Mesenchymal stem cell of adipose (primary cell): ENCODE measurements around the gene TMEM212.

DNA sequence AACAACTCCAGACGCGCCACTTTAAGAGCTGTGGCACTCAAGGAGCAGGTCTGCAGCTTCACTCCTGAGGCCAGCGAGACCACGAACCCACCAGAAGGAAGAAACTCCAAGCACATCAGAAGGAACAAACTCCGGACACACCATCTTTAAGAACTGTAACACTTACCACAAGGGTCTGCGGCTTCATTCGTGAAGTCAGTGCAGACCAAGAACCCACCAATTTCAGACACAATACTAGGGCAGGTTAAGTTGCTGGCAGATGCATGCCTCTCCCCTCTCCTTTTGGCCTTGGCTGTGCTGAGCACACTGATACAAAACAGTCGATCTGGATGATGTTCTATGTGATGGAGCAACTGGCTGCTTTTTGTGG lies 63.3 kb downstream of the PLD1 start:
- CAGE, long polyA plus RNA, result no peak

- CAGE, long polyA plus RNA, result no peak
Observed at GRCh38 chr3:171770694-171771634, 39.3 kb downstream of the PLD1 start.

GRCh38 chr3:171838142-171838986 lies 4.8 kb upstream of the TMEM212 start:
- CAGE, long polyA plus RNA, result no peak

DNA sequence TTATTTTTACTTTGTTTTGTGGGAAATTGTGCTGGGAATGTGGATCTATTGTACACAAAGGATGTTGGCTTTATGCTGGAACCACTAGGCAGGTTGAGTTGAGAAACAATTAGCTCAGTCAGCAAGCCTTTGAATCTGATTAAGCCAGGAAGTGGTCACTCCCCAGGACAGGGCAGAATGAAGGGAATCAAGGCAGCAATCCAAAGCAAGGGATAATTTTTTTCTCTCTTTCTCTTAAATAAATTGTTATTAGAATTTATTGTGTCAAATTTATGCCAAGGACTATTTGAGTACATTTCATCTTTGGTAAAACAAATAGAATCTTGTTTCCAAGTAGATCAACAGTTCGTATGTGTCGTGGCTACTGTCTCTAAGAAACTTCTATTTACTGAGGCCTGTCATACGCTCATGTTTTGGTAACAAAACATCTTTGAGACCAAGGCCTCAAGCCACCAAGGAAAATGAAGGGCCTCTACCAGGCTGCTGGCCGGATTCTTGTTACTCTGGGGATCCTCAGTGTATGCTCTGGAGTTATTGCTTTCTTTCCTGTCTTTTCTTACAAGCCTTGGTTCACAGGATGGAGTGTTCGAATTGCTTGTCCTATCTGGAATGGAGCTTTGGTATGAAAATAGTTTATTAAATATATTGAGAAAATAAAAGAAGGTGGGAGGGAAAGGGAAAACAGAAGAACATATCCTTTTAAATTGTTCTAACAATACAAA lies at the start of gene TMEM212:
TMEM212 (plus strand) TSS at position 427 of the 722 bp plus-strand sequence.
- CAGE, long polyA plus RNA, result no peak

- CAGE, long polyA plus RNA, result no peak
Observed at GRCh38 chr3:172059316-172060017, 20.1 kb downstream of the FNDC3B start.

DNA sequence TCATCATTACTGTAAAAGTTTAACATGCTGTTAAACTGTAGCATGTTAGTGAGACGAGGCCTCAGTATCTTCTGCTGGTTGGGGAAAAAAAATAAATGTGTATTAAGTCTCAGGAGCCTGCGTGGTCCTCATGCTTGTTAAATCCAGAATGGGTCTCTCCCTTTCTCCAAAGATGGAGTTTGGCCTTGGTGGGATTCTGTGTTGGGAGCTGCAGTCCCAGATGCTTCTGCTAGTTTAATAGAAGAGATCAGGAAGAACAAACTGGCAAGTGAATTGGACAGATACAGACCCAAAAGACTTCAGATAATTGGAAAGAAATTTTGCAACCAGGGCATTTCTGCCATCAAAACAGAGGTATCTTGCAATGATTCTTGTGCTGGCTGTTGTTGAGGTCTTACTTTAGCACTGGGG lies 39.8 kb downstream of the FNDC3B start:
- CAGE, long polyA plus RNA, result no peak

DNA sequence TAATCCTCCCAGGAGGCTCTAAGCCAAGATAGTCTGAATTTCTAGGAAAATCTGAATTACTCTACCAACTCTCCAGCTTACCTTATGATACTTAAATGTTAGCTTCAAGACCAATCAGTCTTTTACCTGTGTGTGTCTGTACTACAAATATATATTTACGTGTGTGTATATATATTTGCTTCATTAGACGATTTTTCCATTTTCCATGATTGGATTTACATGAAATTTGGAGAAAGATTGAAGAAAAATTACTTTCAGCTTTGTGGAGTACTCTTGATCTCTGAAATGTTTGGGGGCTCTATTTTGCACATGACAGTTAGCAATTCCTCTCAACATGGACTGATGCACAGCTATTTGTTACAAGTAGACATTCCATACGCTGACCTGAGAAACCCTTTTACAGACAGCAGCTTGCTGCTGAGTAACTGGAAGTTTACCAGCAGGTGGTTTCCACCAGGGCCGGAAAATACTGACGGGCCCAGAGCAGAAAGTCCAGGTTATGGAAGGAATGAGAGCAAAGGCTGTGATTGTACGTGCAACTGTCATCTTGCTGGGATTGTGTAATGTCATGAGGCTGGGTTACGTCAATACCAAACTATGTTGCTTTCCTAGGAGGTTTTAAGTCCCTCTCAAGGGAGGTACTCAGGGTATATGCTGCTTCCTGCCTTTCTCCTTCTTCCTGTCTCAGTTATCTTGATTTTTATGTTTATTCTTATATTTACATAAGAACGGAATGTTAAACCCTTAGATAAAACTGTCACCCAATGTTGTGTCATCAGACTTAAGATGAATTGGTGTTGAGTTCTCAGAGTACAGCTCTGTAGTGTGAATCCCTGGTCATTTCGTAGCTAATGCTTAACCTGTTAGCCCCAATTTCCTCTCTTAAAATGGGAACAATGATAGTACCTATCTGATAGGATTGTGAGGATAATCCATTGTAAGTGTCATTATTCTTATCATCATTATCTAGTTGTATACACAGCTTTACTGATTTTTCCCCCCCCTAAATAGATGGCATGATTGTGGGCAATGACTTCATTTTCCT lies 101.1 kb downstream of the FNDC3B start:
- CAGE, long polyA plus RNA, result no peak

DNA sequence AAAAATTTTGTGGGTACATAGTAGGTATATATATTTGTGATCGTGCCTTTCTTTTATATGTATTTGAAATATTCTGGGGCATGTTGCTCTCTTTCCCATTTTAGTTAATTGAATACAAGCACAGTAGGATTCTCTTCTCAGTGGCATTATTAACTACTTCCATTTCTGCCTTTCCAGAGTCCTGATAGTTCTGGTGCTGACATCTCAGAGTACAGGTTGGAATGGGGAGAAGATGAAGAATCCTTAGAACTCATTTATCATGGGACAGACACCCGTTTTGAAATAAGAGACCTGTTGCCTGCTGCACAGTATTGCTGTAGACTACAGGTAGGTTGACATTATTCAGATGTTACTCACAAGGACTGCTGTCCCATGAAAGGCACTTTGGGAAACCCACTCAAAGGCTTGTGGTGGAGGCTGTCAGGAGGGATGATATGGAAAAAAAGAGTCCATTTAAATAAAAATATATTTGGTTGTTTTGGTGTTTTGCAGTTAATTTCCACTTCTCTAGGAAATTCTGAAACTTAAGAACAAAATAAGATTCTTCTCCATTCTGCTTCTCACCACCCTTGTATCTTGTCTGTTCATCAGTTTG lies 101.1 kb downstream of the GHSR start:
- CAGE, long polyA plus RNA, result no peak

- CAGE, long polyA plus RNA, result no peak
Observed at GRCh38 chr3:172404139-172404634, 44.1 kb downstream of the GHSR start.

DNA sequence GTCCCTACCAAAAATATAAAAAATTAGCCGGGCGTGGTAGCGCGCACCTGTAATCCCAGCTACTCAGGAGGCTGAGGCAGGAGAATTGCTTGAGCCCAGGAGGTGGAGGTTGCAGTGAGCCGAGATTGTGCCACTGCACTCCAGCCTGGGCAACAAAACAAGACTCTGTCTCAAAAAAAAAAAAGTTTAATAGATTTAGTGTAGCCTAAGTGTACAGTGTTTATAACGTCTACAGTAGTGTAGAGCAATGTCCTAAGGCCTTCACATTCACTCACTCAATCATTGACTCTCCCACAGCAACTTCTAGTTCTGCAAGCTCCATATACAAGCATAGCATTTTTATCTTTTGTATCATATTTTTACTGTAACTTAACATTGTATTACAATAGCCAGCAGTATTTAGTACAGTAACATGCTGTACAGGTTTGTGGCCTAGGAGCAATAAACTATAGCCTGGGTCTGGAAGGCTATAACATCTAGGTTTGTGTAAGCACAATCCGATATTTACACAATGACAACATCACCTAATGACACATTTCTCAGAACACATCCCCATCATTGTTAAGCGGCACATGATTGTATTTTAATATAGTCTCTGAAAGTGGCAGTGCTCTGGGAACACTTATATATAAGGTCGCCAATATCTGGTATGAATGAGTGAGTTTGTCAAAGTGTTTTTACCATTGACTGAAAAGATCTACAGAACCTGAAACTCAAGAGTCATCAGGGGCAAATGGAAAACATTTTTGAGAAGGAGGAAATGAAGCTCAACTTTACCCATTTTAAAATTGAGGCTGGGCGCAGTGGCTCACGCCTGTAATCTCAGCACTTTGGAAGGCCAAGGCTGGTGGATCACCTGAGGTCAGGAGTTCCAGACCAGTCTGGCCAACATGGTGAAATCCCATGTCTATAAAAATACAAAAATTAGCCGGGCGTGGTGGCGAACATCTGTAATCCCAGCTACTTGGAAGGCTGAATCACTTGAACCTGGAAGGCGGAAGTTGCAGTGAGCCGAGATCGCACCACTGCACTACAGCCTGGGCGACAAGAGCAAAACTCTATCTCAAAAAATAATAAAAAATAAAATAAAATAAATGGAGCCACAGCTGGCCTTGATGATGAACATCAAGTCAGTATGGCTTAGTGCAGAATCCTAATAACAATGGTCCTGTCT lies 38.7 kb upstream of the TNFSF10 start:
- CAGE, long polyA plus RNA, result no peak

DNA sequence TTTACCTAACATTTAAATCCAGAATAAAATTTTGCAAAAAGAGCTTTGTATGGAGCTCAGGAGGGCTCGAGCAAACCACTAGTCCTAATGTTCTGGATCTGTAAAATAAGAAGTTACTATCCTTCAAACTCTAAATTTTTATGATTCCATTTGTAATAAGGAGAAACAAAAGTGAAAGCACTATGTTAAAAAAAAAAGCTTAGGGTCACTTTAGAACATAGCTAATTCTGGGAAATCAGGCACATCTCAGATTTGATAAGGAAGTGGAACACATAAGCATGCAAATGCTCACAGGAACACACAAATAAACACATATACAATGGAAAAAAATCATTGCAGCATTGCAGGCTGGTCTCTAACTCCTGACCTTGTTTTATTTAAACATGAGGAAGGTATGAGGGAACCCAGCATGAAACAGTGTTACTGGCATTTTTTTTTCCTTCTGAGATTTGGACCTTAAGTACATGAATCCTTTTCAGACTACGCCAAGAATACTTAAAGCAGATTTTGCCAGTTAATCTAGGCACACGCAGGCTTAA lies 63.2 kb upstream of the TNFSF10 start:
- CAGE, long polyA plus RNA, result no peak

DNA sequence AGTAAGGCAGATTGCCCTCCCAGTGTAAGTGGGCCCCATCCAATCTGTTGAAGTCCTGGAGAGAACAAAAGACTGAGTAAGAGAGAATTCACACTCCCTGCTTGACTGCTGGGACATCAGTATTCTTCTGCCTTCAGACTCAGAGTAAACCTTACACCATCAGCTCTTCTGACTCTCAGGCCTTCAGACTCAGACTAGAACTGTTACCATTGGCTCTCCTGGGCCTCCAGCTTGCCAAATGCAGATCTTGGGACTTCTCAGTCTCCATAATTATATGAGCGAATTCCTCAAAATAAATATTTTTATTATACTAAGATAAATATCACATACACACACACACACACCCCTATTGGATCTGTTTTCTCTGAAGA lies 84.6 kb upstream of the TNFSF10 start:
- CAGE, long polyA plus RNA, result no peak

DNA sequence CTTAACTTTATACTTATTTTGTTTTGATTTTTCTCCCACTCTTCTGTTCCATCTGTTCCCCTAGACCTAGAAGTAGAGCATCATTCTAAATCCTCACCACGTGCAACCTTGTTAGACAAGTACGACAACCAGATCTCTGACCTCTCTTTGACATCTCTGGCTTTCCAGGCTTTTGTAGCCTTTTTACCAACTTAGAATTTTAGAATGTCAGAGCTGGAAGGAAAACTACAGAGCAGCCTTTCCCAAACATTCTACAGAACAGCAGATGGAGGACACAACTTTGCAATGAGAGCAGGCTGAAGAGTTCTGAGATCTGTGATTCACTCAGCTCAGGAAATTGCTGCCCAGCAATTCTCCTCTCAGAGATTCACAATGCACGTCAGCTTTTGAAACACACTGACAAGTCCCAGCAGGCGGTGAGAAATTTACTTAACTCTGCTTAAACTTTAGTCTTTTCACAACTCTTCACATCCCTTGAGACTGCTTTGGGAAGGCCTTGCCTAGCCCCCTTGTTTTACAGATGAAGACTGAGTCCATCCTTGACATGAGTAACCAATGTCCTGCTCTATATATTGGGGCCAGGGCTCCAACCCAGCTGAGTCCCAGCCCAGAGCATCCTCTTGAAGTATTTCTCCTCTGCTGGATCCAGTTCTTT lies 25.1 kb downstream of the NCEH1 start:
- CAGE, long polyA plus RNA, result no peak

GRCh38 chr3:173006979-173007475 lies 134.0 kb downstream of the SPATA16 start:
- CAGE, long polyA plus RNA, result no peak

DNA sequence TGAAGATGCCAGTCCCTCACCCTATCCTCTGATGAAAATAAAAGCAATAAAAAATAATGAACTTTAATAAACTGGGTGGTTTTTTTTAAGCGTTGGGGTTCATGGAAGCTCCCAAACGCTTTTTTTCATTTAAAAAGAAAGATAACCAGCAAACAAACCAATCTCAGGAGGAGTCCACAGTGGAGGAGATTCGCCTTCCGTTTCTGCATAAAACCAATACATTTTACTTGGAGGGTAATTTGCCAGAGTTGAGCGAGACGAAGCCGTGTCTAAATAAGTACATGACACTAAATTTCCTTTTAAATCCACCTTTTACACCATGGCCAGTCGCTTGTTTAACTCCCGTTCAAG lies 549 bp upstream of the NLGN1 start:
- CAGE, long polyA plus RNA, result no peak

- CAGE, long polyA plus RNA, result no peak
Observed at GRCh38 chr3:176326618-176327488, 870.4 kb downstream of the TBL1XR1 start.

DNA sequence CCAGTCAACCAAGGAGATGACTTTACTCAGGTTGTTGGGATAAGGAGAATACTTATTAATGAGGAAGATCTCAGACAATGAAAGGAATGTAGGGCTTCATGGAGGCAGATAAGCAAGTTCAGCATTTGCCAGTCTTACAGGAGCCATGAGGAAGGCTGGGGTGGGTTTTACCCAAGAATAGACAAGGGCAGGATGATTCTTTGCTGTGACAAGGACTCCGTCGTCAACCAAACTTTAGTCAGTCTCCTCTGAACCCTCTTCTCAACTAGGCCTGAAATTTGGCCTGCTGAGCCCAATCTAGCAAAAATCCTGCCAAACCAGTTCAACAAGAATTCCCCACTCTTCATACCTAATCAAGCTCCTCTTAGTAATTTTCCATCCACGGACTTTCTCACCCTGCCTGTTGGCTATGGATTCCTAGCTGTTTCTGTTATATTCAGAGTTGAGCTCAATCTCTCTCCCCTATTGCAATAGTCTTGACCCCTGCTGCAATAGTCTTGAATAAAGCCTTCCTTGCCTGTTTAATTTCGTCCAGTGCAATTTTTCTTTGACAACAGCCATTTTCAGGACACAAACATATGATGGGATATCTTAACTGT lies 280.5 kb downstream of the TBL1XR1 start:
- CAGE, long polyA plus RNA, result no peak

DNA sequence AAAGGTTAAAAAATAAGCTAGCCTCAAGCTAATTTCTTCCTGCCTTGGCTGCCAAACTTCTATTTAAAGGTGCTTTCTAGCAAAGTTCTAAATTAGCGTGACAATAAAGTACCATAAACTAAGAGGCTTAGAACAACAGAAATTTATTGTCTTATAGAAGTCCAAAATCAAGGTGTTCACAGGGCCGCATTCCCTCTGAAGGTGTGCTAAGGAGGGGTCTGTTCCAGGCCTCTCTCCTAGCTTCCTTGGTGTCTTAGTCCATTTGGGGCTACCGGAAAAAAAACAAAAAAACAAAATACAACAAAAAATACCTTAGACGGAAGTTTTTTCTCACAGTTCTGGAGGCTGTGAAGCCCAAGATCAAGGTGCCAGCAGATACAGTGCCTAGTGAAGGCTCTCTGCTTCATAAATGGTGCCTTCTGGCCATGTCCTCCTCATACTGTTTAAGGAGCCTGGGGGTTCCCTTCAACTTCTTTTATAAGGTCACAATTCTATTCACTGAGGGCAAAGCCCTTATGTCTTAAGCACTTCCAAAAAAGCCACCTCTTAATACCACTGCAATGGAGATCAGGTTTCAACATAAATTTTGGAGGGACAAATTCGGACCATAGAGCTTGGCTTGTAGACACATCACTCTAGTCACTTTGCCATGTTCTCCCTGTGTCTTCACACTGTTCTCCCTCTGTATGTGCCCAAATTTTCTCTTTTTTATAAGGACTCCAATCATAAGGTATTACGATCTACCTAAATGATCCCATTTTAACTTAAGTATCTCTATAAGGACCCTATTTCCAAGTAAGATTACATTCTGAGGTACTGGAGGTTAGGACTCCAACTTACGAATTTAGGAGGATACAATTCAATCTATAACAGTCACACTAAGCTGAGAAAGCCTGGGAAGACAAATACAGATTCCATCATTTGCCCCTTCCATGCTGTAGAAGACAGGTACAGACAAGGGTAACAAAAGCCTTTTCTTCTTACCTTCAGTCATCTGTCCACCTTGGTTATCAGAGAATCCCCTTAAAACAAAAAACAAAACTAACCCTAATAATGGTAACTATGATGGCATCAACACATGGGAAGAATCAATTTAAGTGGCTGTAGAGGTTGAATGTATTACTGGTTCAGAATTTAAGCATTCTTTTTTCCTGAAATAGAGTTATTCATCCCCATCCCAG lies 121.2 kb downstream of the TBL1XR1 start:
- CAGE, long polyA plus RNA, result no peak

- CAGE, long polyA plus RNA, result no peak
Observed at GRCh38 chr3:177198456-177198800, 1.1 kb upstream of the TBL1XR1 start.

DNA sequence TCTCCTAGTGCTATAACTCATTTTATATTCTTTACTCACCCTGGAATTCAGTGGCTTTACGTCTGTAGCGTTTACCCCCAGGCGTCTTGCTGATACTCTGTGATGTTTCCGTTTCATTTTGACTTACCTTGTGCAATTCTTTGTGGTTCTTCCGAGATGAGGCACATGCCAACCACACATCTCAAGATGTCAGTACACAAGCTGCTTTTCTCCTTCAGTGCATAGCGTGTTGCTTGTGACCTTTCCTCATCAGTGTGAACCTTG lies 4.3 kb upstream of the TBL1XR1 start:
- CAGE, long polyA plus RNA, result no peak